Heart right ventricle (tissue), 2 donors: ENCODE measurements around a stretch of chr18.

DNA sequence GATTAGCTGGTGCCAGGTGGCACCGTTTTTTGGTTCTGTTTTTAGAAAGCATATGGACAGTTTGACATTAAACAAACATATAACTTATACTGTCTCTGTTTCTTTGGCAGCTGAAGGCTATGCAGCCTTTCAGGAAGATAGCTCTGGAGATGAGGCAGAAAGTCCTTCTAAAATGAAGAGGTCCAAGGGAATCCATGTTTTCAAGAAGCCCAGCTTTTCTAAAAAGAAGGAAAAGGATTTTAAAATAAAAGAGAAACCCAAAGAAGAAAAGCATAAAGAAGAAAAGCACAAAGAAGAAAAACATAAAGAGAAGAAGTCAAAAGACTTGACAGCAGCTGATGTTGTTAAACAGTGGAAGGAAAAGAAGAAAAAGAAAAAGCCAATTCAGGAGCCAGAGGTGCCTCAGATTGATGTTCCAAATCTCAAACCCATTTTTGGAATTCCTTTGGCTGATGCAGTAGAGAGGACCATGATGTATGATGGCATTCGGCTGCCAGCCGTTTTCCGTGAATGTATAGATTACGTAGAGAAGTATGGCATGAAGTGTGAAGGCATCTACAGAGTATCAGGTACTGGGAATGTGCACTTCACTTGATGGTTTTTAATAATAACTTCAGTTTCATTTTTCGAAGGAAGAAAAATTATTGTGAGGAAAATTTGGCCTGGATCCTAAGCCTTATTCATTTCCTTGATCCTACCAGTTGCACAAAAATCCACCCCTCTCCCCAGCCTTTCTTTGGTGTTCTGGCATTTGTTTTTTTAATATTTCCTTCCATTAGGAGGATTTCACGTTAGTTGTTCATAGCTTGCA is 41.6 kb downstream of the RALBP1 start:
- PRO-cap, 2 experiments, result no peak in any of the 2 experiments

DNA sequence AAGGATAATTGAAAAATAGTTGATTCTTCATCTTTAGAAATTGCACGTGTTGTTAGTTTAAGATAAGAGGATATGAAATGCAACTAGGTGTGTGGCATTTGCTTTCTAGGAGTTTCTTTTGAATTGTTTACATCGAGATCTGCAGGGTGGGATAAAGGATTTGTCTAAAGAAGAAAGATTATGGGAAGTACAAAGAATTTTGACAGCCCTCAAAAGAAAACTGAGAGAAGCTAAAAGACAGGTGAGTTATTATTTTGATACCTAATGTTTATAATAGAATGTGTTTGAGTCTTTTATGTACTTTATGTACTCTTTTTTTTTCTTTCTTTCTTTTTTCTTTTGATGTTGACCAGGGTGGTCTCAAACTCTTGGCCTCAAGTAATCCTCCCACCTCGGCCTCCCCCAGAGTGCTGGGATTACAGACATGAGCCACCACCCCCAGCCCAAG is 50.3 kb downstream of the RALBP1 start:
- PRO-cap, 2 experiments, result no peak in any of the 2 experiments

DNA sequence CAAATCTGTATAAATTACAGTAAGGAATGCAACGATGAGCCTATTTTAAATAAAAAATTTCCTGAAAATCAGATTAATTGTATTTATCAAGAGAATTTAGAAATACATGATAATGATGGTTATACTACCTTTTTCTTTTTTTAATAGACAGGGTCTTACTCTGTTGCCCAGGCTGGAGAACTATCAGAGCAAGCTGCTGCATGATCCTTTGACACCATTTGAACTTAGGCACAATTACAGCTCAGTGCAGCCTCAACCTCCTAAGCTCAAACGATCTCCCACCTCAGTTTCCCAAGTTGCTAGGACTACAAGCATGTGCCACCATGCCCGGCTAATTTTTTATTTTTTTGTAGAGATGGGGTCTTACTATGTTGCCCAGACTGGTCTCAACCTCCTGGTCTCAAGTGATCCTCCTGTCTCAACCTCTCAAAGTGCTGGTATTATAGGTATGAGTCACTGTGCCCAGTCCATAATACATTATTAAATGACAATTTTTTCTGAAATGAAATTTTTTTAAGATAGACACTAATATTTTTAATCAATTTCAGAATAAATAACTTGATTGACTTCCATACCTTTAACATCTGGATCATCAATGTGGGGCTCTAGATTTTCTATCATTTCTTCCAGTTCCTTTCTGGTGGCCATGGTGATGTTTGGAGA is 44.6 kb downstream of the PPP4R1 start:
- PRO-cap, 2 experiments, result no peak in any of the 2 experiments

DNA sequence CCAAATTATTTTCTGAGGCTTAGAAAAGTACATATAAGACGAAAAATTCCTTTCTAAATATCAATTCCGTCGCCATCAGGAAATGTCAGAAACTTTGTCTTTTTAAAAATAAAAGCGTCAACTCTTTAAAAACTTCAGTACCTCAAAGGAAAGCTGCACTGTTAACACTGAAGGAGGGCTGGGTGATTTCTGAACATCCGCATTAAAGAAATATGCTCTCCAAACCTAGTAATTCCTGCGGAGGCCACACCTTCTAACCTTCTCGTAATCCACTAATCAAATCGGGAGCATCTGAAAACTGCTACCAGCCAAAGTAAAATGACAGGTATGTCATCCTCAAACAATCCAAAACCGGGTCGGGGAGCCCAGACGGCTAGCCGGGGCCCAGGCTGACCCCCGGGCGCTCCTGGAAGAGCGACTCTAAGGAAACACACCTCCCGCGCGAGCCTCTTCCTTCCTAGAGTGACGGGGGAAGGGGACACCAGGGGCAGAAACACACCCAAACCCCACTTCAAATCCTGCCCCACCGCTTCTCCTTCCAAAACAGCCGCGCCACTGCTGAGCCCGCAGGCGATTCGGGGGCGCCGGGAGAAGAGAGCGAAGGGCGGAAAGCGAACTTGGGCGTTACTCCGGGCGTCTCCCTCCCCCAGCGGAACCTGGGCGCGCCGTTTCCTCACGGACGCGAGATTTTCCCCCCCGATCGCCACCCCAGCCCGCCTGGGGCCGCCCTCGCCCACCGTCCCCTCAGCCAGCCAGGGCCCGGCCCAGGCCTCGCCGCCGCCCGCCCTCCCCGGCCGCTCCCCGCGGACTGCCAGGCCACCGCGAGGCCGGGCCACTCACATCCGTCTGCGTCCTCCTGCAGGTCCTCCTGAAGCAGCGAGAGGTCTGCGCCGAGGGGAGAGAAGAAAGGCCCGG is 716 bp downstream of the PPP4R1 start:
- PRO-cap, 2 experiments, result peak in 2 of 2 experiments; most common plus-strand start position 541 of the sequence (in 2); most common minus-strand start position 467 of the sequence (in 1)

DNA sequence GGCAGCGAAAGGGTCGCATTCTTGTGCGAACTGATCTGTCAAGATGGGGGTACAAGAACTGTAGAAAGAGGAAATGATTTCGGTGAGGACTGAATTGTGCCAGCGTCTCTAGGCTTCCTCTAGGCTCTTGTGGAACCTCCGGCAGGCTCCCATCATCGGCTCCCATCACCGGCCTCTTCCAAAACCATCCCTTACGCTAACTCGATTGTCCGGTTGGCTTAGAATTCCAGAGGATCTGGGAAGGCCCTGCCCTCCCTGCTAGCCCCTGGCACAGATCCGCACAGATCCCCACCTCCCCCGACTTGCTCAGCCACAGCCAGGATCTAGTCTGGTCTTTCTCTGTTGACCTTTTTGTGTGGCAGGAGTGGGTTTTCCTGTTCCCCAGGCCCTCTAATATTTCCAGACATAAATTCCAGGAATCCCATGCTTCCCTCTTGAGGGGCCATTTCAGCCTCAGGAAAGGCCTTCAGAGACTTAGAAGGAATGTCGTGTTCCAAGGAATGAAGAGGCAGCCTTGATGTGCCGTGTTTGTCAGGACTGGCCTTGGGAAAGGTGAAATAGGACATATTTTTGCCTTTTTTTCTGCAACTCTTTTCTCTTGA is 1.4 kb downstream of the RAB31 start:
- PRO-cap, 2 experiments, result no peak in any of the 2 experiments

DNA sequence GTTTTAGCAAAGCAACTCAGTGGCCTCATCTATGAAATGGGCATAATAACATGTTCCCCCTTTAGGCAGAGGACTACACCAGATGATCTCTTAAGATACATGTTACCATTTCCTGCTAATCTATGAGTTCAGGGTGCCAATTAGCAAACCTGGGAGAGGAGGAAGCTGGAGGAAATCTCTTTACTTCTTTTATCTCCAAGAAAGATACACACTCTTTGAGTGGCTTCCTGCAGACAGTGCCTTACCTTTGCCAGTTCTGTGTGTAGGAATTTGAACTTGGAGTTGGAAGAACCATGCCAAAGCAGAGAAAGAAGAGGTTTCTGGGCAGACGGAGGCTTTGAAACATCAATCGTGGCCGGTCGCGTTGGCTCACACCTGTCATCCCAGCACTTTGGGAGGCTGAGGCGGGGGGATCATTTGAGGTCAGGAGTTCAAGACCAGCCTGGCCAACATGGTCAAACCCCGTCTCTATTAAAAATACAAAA is 2.2 kb downstream of the RAB31 start:
- PRO-cap, 2 experiments, result no peak in any of the 2 experiments

DNA sequence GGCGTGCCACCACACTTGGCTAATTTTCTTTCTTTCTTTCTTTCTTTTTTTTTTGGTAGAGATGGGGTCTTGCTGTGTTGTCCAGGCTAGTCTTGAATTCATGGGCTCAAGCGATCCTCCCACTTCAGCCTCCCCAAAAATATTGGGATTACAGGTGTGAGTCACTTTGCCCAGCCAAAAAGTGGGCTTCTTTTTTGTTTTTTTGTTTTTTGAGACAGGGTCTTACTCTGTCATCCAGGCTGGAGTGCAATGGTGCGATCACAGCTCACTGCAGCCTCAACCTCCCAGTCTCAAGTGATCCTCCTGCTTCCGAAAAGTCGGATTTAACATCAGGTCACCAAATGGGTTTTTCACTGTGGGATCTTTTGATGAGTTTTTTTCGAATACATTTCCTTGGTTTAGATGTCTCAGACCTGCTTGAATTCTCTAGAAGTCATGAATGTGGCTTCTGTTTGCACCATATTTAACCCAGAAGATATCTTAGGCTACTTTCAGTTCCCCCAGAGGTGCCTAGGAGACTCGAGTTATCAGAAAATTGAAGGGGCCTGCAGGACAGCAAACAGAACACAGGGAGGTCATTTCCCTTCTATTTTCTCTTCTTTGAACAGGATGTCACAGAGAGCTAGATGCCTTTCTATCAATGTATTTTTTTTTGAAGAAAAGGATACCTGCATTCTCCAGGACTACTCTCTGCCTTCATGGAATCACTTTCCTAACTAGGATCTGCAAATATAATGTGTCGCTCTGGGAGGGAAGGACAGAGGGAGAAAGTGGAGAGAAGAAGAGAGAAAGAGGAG is 9.0 kb downstream of the RAB31 start:
- PRO-cap, 2 experiments, result no peak in any of the 2 experiments

GRCh38 chr18:9846636-9846895 is 39.2 kb upstream of the TXNDC2 start:
- PRO-cap, 2 experiments, result no peak in any of the 2 experiments

DNA sequence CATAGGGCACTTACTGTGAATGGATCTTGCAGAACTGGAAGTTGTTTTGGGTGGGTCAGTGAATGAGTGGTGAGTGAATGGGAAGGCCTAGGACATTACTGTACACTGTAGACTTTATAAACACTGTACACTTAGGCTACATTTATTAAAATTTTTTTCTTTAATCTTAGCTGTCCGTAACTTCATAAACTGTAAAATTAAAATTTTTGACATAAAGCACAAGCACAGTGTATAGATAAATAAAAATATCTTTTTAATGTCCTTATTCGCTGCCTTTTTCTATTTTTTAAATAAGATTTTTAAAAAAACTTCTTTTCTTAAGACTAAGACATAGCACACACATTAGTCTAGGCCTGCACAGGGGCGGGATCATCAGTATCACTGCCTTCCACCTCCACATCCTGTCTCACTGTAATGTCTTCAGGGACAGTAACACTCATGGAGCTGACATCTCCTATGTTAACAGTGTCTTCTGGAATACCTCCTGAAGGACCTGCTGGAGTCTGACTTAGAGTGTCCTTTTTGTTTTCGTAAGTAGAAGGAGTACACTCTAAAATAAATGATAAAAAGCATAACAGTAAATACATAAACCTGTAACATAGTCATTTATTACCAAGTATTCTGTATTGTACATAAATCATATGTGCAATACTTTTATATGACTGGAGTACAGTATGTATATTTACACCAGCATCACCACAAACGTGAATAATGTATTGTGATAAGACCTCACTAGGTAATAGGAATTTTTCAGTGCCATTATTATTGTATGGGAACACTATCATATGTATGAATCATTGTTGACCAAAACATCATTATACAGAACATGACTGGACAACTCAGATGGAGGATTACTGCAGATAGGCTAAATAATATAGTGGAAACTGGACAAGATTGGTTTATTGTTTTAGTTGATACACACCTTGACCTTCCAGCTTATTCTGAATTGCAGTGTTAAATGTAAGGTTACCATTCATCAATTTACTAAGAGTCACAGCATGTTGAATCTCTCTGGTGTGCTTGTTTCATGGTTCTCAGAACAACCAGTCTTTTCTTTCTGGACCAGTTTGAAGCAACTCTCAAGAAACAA is 33.2 kb downstream of the VAPA start:
- PRO-cap, 2 experiments, result no peak in any of the 2 experiments

GRCh38 chr18:9952728-9953793 is 39.2 kb downstream of the VAPA start:
- PRO-cap, 2 experiments, result no peak in any of the 2 experiments

DNA sequence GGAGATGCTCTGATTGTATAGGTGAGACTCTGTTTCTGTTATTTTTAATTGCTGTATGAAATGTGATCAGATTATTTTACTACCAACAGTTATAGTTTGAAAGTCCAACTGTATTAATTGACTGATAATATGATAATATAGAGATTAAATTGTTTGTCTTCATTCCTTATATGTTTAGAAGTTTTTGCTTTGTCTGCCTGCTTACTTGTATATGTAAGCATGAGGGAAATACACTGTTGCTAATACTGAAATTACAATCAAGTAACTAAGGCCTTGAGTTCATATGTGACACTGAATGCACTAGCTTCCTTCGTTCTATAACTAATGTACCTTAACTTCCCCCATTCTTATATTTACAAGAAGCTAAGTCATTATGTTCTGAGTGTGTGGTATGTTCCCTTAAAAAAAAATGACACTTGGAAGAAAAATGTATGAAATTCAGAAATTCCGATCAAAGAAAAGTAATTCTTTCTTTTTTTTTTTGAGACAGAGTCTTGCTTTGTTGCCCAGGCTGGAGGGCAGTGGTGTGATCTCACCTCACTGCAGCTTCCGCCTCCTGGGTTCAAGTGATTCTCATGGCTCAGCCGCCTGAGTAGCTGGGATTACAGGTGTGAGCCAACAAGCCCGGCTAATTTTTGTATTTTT is 42.9 kb downstream of the VAPA start:
- PRO-cap, 2 experiments, result no peak in any of the 2 experiments

GRCh38 chr18:9992453-9993010 is 78.7 kb downstream of the VAPA start:
- PRO-cap, 2 experiments, result no peak in any of the 2 experiments

- PRO-cap, 2 experiments, result no peak in any of the 2 experiments
Observed at GRCh38 chr18:10374426-10375058, 79.9 kb upstream of the APCDD1 start.

- PRO-cap, 2 experiments, result peak in 1 of 2 experiments; most common minus-strand start chr18:10714071 (in 1)
Observed at GRCh38 chr18:10713638-10714197, 187.9 kb downstream of the NAPG start.

DNA sequence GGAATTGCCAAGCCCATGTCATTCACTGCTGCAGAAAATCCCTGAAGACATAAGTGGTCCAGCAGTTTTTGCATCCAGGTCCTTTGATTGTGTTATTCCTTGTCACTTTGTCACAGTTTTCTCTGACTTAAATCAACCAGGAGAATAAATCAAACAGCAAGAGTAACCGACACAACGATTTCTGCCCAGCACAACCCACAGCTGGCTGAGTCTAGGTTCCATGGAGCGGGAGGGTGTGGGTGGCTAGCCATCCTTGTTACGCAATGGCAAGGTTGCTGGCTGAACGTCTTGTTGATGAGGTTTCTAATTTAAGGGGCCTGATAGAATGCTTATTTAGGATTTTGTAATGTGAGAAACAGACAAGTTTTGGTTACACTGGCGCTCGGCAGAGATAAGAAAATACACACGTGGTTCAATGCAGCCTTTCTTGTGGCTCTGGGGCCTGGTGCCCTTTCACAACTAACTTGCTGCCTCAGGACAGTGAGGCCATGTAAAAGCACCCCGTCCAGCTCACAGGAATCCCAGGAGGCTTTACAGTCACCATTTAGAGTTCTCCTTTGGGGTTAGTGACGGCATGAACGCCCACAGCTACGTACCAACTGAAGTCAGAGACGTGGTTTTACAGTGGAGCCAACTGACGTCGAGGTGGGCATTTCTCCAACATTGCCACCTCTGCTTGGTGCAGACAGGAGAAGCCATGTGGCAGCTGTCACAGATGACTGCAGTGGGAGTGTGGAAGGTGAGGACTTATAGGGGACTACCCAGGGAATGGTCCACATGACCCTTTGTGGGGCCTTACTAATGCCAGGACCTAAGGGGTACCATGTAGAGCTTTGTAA is 29.6 kb upstream of the PIEZO2 start:
- PRO-cap, 2 experiments, result no peak in any of the 2 experiments

DNA sequence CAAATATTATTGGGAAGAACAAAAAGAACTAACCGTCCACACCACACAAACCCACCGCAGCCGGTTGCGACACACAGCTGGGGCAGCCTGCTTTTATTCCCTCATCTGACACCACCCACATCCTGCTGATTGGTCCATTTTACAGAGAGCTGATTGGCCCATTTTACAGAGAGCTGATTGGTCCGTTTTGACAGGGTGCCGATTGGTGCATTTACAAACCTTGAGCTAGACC is 177.6 kb upstream of the SLC35G4 start:
- PRO-cap, 2 experiments, result no peak in any of the 2 experiments

DNA sequence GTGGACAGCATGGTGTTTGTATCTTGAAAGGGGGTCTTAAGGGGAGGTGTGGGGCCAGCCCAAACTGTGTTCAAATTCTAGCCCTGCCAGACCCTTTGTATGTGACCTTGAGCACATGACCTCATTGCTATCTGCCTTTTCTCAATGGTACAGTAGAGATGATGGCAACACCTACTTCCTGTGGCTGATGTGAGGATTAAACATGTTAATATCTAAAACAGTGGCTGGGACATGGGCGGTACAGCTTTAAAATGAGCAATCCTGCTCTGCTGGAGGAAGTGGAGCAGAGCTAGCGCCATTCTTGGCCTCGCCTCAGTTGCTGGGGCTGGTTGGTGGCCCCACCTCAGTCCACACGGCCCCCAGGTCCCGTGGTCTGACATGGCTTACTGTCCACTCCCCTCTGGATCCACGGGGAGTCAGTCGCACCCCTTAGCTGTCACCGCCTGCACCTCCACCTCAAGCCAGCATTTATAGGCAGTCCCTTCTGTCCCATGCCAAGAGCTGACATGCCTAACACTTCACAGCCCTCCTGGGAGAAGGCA is 71.8 kb downstream of the GNAL start:
- PRO-cap, 2 experiments, result no peak in any of the 2 experiments

- PRO-cap, 2 experiments, result no peak in any of the 2 experiments
Observed at GRCh38 chr18:11887812-11888079, 20.4 kb downstream of the MPPE1 start.

DNA sequence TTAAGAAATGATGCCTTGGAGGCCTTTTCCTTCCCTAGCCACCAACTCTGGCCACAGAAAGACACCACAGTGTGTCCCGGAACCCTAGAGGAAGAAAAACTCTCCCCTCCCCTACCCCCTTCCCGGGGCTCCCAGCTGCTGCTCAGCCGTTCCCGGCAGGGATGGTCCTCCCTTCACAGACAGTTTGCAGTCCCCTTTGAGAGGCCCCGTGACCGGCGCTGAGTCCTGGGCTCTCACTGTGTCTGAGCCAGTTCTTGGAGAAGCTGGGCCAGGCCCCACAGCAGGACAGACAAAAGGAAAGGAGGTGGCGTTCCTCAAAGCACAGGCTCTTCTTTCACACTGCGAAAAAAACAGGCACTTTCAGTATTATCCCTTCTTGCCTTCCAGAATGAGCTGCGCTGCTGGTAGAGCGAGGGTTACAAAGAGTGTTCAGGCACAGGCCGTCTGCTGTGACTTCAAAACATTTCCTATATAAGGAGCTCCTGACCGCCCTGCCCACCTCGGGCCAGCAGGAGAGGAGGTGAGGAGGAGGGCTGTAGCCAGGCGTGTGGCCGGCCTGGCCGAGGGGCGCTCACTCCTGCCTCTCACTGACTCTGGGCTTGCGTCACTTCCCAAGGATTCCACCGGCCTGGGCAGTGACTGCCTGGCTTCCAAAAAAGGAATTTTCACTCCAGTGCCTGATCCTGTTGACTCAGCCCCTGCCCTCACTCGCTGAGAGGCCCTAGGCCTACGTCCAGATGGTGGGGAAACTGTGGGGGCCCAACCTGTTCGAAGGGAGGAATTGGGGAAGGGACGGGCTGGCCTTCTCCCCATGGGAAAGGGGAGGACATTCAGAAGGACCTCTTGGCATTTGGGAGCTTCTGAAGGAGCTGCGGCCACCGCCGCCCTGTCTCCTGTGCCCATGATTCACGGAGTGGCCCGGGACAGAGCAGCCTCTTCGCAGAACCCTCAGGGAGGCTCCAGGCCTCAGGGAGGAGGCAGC is 24.9 kb downstream of the CIDEA start:
- PRO-cap, 2 experiments, result peak in 2 of 2 experiments; most common plus-strand start position 707 of the sequence (in 2); most common minus-strand start position 170 of the sequence (in 1)

DNA sequence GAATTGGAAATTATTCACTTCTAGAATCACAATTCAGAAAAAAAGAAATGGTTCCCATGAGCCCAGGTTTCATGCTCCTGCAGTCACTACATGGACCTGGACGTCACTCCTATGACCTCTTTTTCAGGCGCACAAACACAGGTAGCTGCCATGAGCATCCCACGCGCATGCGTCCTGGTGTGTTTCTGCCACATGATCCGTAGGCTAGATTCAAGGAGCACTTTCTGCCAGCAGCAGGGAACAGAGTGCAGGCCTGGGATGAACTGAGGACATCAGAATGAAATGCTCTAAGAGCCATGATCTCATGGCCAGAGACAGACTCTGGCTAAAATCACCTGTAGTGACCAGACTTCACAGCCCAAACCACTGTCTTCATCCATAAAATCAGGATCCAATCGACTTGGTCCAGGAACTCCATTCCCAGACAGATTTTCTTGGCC is 26.0 kb downstream of the CIDEA start:
- PRO-cap, 2 experiments, result peak in 2 of 2 experiments; most common plus-strand start position 220 of the sequence (in 1); most common minus-strand start position 113 of the sequence (in 1)